ENCODE data around the gene KRTAP5-3.

DNA sequence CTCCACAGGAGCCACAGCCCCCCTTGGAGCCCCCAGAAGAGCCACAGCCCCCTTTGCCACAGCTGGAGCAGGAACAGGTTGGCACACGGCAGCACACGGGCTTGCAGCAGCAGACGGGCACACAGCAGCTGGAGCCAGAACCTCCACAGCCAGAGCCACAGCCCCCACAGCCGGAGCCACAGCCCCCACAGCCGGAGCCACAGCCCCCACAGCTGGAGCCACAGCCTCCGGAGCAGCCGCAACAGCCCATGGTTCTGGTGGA, 152 bp downstream of the KRTAP5-1 start:
- PRO-cap = no peak
- RRBS, 2 experiments = 100% methylated on average over 1 of the region's 7 CpGs; no CpG with 5 or more reads in 1 of the 2 experiments

GRCh38 chr11:1608397-1608725, at the start of gene KRTAP5-3:
TSS of gene KRTAP5-3 (minus strand) at chr11:1608463.
- PRO-cap = no peak
- RRBS, 2 experiments = no CpG with 5 or more reads among the region's 4 CpGs

GRCh38 chr11:1756807-1757216, 6.4 kb upstream of the IFITM10 start:
- PRO-cap = no peak
- RRBS, 2 experiments = 87 to 89% methylated on average over 10 of the region's 19 CpGs

GRCh38 chr11:1763369-1763777, 354 bp downstream of the CTSD start:
- PRO-cap = no peak
- RRBS, 2 experiments = 2% methylated on average over 7 to 14 of the region's 32 CpGs

- PRO-cap = no peak
- RRBS, 2 experiments = no CpG with 5 or more reads among the region's 2 CpGs
These were observed 14.0 kb upstream of the CTSD start for GRCh38 chr11:1777622-1778160.

DNA sequence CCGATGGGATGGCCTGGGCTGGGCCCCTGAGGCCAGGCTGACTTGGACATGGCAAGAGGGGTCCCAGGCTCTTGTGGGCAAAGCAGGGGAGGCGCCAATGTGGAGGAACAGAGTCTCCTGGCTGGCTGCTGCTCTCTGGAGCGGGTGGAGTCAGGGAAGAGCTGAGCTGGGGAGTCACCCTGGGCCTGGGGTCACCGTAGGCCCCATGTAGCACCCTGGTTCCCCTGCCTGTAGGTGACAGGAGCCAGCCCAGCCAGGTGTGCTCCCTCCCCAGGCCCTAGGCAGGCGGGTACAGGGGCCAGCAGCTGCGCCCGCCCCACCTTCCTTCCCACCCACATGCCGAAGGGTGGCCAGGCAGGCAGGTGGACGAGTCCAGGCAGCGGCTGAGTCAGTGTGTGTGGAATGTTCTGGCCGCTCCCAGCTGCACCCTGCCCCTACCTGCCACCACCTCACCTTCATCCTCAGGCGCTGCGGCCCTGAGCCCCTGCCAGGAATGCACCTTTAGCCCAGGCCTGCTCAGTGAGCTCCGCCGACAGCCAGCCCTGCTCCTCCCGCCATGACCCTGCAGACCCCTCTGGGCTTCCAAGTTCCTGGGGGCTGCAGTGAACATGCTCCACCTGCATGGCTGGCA, 711 bp upstream of the SYT8 start:
- PRO-cap = no peak
- RRBS, 2 experiments = no CpG with 5 or more reads among the region's 16 CpGs

DNA sequence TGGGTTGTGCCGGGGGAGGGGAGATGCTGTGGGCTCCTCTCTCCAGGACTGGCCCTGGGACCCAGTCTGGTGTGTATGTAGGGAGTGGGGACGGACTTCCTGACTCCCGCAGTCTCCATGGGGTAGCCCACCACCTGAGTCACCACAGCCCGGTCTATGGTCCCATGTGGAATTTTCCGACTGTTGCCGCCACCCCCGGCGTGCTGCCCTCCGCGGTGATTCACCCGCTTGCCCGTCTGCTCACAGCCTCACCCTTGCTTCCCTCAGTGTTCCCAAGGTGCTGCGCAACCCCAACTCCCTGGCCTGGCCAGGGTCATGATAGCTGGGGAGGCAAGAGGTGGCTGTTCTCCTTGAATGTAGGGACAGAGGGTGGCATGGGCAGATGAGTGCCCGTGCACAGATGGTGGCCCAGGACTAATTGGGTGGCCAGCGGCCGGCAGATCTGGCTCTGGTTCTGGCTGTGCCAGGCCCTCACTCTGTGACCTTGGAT, 10.2 kb downstream of the LSP1 start:
- PRO-cap = no peak
- RRBS, 2 experiments = 0% methylated on average over 2 of the region's 16 CpGs; no CpG with 5 or more reads in 1 of the 2 experiments

- PRO-cap = no peak
- RRBS, 2 experiments = no CpG with 5 or more reads among the region's 27 CpGs
These were observed 14.4 kb downstream of the PRR33 start for GRCh38 chr11:1877172-1877853.

GRCh38 chr11:1879212-1879803, 12.4 kb downstream of the PRR33 start:
- PRO-cap = no peak
- RRBS, 2 experiments = no CpG with 5 or more reads among the region's 14 CpGs

GRCh38 chr11:1887092-1887659, 4.5 kb downstream of the PRR33 start:
- PRO-cap = no peak
- RRBS, 2 experiments = no CpG with 5 or more reads among the region's 7 CpGs

DNA sequence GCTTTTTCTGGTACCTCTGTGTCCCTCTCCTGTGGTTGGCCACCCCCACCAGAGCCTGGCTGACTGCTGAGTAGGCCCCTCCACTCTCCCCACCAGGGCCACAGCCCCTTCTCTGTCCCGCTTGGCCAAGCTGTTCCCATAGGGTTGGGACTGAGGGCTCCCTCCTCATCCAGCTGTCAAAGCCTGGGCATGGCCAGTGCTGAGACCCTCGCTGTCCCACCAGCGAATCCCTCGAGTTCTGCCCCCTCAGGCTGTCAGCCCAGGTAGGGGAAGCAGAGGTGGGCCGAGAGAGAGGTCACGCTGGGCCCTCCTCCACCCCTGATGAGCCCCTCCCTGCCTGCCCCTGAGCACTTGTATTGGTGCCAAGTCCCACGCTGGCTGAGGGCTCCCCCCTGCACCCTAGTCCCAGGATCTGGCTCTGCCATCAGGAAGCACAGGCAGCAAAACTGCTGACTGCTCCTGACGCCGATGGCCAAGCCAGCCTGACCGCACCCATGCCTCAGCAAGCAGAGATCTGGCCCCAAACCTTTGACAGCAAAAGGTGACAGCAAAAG, 3.4 kb downstream of the PRR33 start:
- PRO-cap = no peak
- RRBS, 2 experiments = no CpG with 5 or more reads among the region's 10 CpGs

DNA sequence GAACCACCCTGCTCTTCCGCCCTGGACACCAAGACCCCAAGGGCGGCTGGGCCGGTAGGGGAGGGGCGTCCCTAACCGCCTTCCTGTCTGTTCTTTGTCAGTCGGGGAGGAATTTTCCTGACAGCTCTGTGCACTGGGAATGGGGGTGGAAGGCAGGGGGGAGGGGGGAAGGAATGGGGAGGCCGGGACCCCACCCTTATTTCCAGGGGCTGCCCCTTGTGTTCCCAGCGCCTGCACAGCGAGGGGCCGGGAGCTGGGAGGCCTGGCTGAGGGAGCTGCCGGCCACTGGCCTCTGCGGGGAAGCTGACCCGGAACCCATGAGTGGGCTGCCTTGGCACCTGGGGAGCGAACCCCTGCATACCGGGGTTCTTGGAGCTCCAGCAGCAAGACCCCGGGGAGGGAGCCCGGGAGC, 46.9 kb downstream of the MRPL23 start:
- PRO-cap = no peak
- RRBS, 2 experiments = 56 to 71% methylated on average over 7 of the region's 17 CpGs

DNA sequence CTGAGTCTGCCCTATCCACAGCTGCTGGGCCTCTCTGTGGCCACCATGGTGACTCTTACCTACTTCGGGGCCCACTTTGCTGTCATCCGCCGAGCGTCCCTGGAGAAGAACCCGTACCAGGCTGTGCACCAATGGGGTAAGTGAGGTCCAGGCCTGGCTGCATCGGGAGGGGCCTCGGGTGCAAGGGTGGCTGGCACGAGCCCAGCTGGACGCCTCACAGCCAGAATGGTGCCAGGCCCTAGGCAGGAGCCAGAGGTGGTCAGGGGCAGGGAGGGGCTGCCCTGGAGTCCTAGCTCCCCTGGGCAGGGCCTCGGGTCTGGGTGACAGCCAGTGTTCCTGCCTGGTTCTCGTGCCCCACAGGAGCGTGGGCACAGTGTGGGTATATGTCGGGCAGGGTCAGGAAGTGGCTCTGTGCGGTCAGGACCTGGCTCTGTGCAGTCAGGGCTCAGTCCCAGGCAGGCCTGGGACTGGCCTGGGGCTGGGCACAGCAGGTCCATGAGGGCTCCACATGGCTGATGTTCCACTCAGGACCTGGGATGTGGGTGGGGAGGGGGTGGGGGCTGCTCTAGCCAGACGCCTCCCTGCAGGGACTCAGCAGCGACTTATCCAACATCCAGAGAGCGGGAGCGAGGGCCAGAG, 1.1 kb downstream of the TSPAN32 start:
- PRO-cap = no peak
- RRBS, 2 experiments = no CpG with 5 or more reads among the region's 18 CpGs

DNA sequence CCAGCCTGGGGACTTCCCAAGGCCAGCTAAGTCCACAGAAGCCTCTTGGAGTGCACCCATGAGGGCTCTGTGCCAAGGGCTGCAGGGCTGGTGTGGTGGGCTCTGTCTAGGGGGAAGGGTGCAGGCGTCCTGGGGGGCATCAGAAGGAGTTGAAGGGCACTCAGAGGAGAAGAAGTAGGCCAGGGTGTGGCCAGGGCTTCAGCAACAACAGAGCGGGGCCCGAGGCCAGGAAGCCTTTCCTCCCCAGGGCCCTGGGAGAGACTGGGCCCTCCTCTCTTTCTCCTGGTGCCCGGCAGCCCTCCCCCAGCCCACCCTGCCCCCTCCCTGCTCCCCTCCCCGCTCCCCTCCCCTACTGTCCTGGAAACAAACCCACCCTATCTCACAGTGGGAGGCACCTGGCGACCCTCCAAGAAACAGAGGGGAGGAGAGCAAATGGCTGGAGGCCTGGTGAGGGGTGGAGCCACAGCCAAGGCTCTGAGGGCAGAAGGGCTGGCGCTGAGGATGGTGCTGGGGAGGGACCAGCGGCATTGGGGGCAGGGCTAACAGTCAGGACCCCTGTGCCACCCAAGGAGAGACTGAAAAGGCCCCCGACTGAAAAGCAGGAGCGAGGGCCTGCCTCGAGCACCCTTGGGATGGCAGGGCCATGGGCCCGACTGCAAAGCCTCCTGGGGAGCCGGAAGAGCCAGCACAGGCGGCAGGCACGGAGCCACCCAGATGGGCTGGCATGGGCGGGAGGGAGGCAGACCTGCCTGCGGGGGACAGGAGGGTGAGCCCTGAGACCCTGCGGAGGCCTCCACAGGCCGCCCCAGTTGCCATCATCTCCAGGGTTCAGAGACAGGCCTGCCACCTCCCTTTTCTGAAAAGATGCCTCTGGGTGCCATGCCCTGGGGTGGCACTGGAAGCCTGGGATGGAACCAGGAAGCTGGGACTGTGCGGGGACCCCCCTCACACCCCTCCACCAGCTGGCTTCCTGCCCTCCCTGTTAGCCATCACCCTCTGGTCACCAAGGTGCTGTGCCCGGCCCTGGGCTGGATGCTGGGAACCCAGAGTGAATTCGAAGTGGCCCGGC, 13.4 kb downstream of the TSPAN32 start:
- PRO-cap = no peak
- RRBS, 2 experiments = 50% methylated on average over 1 of the region's 23 CpGs; no CpG with 5 or more reads in 1 of the 2 experiments

DNA sequence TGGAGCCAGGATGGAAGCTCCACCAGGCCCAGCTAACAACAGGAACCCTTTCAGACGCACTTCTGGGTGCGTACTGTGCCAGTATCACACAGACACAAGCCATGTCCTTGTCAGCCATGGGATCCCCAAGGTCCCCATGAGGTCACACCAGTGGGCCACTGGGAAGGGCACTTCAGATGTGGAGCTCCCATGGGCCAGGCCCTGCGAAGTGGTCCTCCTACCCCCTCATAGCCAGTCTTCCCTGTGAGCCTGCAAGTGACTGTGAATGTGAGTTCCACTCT, 2.4 kb upstream of the CD81 start:
- PRO-cap = no peak
- RRBS, 2 experiments = no CpG with 5 or more reads among the region's 3 CpGs

DNA sequence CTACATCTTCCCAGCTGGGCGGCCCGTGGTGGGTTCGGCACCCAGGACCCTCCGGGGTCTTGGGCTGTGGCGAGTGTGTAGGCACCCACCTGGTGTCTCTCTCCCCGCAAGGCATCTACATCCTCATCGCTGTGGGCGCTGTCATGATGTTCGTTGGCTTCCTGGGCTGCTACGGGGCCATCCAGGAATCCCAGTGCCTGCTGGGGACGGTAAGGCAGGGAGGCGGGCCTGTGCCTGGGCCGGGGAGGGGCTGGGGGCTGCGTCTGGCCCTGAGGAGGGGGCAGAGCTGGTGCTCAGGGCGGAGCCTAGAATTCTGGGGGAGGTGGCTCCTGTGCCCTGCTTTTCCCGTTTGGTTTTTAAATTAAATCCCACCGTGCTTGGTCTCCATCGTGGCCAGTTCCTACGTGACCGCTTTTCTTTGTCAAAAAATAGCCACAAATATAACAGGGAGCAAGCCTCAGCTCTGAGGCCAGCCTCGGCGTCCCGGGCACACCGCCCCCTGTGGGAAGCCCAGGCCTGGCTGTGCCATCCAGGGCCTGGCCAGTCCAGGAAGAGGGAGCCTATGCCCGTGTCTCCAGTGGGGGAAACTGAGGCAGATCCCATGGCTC, 6.5 kb upstream of the TSSC4 start:
- PRO-cap = no peak
- RRBS, 2 experiments = no CpG with 5 or more reads among the region's 25 CpGs

DNA sequence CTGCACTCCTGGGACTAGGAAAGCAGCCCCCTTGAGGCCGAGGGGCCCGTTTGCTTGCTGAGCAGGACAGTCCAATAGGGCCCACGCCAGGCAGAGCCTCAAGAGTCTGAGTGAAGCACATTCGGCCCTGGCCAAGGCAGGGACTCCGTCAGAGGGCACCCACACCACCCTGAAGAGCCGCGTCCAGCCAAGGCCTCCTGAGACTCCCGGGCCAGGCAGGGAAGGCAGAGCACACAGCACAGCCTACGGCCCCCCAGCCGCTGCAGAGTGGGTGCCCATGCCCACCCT, 4.6 kb downstream of the TSSC4 start:
- PRO-cap = no peak
- RRBS, 2 experiments = 71% methylated on average over 1 of the region's 10 CpGs; no CpG with 5 or more reads in 1 of the 2 experiments

- PRO-cap = no peak
- RRBS, 2 experiments = 42 to 59% methylated on average over 6 to 11 of the region's 23 CpGs
These were observed 82.1 kb downstream of the KCNQ1 start for GRCh38 chr11:2526865-2527326.

GRCh38 chr11:2668769-2669291, 216.7 kb downstream of the CDKN1C start:
- PRO-cap = no peak
- RRBS, 2 experiments = no CpG with 5 or more reads among the region's 5 CpGs

DNA sequence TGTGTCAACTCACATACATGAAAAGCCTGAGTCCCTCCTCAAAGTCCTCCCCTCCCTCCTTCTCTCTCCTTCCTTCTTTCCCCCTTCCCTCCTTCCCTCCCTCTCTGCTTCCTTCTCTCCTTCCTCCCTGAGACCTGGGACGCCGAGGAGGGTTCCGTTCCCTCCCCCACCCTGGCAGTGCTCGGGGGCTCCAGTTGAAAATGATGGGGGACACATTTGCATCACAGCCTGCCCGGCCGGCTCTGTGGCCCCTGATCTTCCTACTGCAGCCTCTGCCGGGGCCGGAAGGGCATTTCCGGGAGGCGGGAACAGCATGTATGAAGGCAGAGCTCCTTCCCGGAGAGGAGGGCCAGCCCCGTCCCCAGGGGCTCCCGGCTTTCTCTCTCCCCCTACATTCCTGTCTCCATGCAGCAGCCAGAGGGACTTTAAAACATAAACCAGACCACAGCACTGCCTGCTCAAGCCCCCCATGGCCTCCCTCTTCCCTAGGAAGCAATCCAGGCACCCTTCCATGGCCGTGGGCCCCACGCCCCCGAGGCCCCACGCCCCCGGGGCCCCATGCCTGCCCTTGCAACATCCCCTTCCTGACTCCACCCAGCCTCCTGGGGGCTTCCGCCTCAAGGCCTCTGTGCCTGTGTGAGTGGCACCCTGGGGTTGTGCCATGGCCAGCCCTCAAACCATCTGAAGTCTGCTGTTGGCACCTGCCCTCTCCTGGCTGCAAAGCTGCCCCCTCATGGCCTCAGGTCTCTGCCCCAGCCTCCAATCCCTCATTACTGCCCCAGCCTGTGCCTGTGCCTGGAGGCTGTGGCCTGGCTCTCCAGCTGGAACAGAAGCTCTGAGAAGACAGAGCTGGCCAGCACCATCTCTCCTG, 73.1 kb downstream of the CDKN1C start:
- PRO-cap = no peak
- RRBS, 2 experiments = 17 to 37% methylated on average over 5 of the region's 19 CpGs